Metastatic Breast Carcinoma in the Brain (tissue), 10 donors: ENCODE results near the genes TPMT and PRL.

GRCh38 chr6:17850083-17850496, 137.3 kb downstream of the KIF13A start:
- PRO-cap, 10 experiments, result no peak in any of the 10 experiments

DNA sequence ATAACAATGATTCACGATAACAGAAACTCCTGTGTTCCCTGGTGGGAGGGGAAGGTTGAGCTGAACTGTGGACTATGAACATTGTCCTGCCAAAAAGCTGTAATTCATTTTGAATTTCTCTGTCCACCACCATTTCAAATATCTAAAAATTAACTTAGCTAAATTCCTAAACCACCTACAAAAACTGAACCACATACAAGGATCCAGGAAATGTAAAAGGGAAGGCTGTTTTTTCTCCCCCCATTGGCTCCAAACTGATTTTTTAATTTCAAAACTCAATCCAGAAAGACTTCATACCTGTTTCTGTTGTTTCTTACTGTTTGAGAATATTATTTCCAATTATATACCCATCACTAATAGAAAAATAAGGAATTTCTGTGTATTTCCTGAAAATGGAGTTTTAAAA, 7.5 kb downstream of the TPMT start:
- PRO-cap, 10 experiments, result no peak in any of the 10 experiments

- PRO-cap, 10 experiments, result peak in 9 of 10 experiments; most common plus-strand start chr6:18153282 (in 9)
Measured at GRCh38 chr6:18152722-18153671, 1.9 kb downstream of the TPMT start.

GRCh38 chr6:18154775-18155231, at the start of gene TPMT:
TPMT (minus strand) TSS chr6:18155077.
- PRO-cap, 10 experiments, result peak in 10 of 10 experiments; most common minus-strand start chr6:18155074 (in 10)

GRCh38 chr6:18219404-18220100, 44.8 kb downstream of the DEK start:
- PRO-cap, 10 experiments, result peak in 1 of 10 experiments; most common minus-strand start chr6:18219707 (in 1)

DNA sequence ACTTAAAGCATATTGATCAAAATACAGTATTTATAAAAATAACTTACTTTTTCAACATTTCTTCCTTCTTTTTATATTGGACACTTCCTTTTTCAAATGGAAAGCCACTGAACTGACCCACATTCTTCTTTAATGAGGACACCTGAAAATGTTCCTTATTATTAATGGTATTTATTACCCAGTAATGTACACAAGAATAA, 8.1 kb downstream of the DEK start:
- PRO-cap, 10 experiments, result no peak in any of the 10 experiments

DNA sequence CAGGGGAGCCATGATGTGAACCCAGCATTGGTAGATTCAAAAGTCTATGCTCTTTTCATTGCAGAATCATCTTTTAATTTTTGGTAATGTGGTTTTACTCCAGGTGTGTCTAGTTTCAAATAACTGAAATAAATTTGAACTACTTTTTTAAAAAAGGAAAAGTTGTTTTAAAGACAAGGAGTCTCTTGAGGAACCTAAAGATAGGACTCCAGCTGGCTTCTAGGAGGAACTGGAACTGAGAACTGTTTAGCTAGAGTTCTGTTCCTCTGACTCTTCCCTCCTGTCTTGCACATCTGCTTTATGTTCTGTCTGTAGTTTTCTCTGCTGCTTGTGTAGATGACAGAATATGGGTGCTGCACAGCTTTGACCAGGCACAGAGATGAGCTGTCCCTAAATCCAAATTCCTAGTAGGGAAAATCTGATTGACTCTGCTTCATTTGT, 27.7 kb upstream of the RNF144B start:
- PRO-cap, 10 experiments, result peak in 3 of 10 experiments; most common plus-strand start position 335 of the sequence (in 1); most common minus-strand start position 274 of the sequence (in 3)

DNA sequence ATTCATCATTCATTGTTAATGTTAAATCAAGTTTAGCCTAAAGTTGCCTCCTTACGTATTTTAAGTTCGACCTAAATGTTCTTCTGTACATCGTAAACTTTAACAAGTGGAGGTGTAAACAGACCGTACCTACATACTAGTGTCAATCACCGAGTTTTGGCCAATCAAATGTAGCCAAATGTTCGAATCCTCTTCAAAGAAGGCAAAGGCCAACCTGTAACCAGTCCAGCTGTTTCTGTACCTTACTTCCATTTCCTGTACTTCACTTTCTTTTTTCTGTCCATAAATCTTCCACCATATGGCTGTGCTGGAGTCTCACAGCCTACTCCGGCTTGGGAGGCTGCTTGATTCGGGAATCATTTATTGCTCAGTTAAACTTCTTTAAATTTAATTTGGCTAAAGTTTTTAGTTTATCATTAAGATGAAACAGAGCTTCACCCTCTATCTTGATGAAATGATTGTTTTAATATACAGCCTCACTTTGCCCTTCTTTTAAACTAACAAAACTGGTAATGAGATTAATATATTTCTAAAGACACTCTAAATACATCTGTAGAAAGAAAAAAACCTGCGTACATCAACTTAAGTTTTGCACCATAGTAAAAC, 13.3 kb downstream of the MBOAT1 start:
- PRO-cap, 10 experiments, result peak in 1 of 10 experiments; most common plus-strand start position 196 of the sequence (in 1); most common minus-strand start position 101 of the sequence (in 1)

- PRO-cap, 10 experiments, result peak in 2 of 10 experiments; most common plus-strand start chr6:20403137 (in 1); most common minus-strand start chr6:20402906 (in 2)
Measured at GRCh38 chr6:20402692-20403228, 1.1 kb downstream of the E2F3 start.

DNA sequence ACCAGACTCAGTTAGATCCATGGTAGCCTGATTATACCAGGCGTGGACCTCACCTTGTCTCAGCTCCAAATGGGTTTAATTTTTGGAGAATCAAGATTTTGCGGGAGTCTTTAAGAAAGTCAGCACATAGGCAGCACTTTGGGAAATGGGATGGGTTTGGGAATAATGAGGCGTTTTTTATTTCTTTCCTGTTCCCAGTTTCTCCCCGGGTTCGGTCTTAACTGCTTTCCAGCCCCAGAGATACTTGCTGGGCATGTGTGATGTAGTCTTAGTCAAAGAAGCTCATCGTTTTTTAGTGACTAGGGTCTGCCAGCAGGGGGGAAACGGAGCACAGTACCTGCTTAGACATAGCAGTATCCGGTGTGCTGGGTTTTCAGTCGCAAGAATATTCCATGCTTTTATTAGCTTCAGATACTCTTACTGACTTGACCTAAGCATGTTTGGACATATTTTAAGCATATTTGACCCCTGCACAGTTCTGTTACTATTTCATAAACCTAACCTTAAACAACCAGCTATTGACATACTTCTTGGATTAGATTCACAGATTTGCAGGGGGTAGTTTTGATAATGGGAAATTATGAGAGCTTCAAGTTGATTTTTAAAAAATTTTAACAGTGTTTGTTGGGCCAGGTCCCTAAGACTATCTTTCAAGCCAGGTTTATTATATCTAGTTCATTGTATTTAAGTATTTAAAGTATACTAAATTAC, 2.9 kb downstream of the E2F3 start:
- PRO-cap, 10 experiments, result peak in 2 of 10 experiments; most common minus-strand start position 70 of the sequence (in 1)

- PRO-cap, 10 experiments, result no peak in any of the 10 experiments
Measured at GRCh38 chr6:20411690-20412501, 10.2 kb downstream of the E2F3 start.

- PRO-cap, 10 experiments, result no peak in any of the 10 experiments
Measured at GRCh38 chr6:21188741-21189336, 404.7 kb upstream of the SOX4 start.

- PRO-cap, 10 experiments, result peak in 5 of 10 experiments; most common plus-strand start chr6:21589435 (in 1); most common minus-strand start chr6:21589398 (in 3)
Measured at GRCh38 chr6:21589248-21589699, 4.3 kb upstream of the SOX4 start.

GRCh38 chr6:21666168-21666674, 72.7 kb downstream of the SOX4 start:
- PRO-cap, 10 experiments, result peak in 4 of 10 experiments; most common plus-strand start chr6:21666444 (in 4); most common minus-strand start chr6:21666293 (in 3)

GRCh38 chr6:21738056-21739002, 144.8 kb downstream of the SOX4 start:
- PRO-cap, 10 experiments, result peak in 7 of 10 experiments; most common plus-strand start chr6:21738721 (in 7); most common minus-strand start chr6:21738577 (in 2)

DNA sequence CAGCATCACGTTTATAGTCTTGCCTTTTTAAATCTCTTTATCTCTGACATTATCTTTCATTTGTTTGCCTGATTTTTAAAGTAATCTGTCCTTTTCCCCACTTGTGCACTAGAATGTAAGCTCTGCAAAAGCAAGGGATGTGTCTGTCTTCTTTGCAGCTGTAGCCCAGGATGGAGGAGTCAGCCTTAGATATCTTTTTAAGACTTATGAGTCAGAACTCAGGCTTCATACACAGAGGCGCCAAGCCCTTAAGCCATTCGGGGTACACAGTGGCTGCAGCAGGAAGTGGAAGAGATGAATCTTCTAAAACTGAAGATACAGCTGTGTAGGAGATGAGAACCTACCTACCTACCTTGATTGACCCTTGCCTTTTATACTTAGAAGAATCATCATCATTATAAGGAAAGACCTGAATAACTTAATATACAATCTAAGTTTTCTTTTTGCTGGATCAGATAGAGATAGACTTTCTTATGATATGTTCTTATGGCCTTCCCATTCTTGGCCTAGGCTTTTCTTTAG, 304.6 kb downstream of the PRL start:
- PRO-cap, 10 experiments, result peak in 2 of 10 experiments; most common plus-strand start position 256 of the sequence (in 2)

GRCh38 chr6:22025006-22026425, 271.3 kb downstream of the PRL start:
- PRO-cap, 10 experiments, result no peak in any of the 10 experiments

DNA sequence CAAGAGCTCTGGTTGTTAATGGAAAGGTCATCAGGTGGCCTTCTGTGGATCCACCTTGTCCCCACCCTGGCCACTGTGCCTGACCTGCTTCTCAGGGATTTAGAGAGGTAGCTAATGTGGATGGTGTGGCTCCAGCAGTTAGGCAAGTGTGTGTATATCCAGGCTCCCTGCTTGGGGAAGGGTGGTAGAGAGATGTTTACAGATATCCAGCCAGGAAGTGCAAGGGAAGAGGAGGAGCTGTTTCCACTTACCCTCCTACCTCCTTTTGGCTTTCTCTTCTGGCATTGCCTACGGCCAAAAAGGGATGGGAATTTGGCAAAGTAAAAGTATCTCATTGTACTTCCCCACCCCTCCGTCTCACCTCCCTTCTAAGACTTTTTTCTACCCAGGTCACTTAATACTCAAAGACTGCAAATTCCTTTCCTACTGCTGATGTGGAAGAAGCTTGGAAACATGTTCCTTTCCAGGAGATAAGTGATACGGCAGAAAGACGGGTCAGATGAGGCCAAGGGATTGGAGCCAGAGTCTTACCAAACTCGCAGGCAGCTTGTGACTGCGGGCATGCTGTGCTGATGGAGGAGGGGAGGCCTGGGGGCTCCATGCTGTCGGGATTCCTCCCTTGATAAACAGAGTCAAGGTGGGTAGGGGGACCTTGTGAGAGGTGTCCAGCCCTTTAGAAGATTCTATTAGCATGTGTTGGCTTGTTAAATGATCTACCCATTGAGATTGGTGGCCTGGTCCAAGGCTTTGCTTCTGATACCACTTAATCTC, 253.4 kb downstream of the PRL start:
- PRO-cap, 10 experiments, result no peak in any of the 10 experiments

DNA sequence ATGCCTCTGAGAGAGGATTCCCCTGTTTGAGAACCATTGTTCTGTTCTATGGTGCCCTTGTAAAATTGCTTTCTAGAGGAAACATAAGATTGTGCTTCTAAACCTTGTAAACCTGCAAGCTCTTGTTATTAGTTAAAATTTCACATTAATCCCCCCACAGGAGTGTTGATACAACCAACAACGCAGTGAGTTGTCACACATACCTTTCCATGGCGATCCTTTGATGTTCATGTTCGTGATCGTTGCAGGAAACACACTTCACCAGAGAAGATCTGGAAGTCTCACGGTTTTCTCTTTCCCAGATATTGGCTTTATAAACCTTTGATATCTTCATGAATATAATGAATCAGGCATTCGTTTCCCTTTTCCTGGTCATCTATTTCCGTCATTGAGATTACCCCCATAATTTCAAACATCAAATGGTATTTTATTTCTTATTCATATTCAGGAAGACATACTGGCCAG, at the start of gene PRL:
PRL (minus strand) TSS at position 285 of the 465 bp plus-strand sequence.
- PRO-cap, 10 experiments, result no peak in any of the 10 experiments

DNA sequence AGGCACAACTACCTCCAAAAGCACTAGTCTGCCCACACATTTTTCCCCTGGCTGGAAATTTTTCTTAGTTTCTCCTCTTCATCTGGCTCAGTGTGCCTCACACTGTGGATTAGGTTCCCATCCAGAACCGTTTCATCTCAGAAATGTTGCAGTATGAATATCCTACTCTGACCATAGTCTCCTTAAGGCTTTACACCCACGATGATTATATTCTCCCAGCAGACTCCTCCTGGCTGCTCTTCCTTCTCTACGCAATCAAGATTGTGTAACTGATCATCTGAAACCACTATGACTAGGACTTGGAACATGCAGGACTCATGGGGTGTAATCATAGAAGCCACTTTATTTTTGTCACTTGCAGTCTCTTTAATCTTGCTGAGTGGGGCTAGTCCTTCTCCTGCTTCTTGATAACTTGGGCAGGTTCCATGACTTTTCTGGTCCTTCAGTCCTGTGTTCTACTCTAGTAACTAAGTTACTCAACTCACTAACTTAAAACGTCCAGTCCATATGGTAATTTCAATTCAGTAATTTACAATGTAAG, 7.7 kb upstream of the MRS2 start:
- PRO-cap, 10 experiments, result no peak in any of the 10 experiments